Metastatic Lung Carcinoma in the Adrenal Gland (tissue), 1 donor: ENCODE measurements around the genes TCF15, SCRT2 and TMEM74B.

DNA sequence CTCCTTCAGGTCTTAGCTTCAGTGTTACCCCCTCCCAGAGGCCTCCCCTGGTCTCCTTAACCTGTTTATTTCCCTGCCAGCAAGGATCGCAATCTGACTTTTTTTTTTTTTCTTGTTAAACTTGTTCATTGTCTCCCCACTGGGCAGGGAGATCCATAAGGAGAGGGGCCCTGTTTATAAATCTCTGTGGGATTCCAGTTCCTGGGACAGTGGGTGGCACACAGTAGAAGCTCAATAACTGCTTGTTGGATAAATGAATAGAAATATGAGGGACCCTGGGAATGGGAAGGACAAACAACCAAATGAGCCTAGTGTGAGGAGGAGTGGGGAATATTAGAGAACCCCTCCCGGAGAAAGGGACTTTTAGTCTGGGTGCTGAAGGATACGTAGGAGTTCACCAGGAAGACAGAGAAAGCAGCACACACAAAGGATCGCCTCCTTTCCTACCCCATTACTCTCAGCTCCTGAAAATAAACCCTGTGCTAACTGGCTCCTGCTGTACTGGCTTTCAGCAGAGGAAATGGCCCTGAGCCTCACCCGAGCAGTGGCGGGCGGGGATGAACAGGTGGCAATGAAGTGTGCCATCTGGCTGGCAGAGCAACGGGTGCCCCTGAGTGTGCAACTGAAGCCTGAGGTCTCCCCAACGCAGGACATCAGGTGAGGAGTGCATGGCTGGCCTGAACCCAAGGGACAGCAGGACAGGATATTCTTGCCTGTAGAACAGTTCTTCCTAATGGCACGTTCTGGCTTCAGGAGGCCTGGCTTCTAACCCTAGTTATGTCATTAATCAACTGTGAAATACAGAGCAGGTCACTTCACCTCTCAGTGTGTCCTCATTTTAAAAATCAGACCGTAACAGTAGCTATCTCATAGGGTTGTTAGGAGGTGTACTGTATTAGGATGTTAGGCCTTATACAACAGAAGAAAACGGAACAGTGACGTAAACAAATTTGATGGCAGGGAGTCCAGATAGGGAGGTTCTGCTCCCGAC is 1.6 kb downstream of the RBCK1 start:
- PRO-cap, result unidirectional peak, plus-strand start at position 389 of the sequence; bidirectional peak, plus-strand start at position 592 of the sequence, minus-strand start at position 503 of the sequence

DNA sequence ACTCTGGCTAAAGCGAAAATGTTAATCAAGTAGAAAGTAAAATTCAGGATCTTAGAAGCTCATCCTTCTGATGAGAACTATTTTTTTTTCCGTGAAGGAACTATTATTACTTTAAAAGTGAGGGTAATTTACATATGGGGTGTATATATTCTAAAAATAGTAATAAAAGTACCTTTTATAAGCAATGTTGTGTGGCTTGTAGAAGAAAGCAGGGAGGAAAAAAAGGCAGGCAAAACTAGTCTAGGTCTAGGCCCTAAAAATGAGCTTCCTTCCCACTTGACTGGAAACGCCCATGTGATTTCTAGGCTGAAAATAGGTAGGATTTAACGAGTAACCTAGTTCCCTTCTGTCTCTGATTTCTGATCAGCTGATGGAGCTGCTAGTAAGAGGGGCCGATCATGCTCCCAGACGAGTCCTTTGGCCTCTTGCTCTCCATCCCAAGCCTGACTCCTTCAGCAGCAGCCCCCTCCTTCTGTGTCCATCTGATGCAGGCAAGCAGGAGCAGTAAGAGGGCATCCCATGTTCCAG is 24.6 kb downstream of the TBC1D20 start:
- PRO-cap, result no peak

- PRO-cap, result no peak
Observed at GRCh38 chr20:462766-463043, 372 bp upstream of the TBC1D20 start.

- PRO-cap, result unidirectional peak, minus-strand start at chr20:610309
Observed at GRCh38 chr20:610080-610724, at the start of gene TCF15. TSS of gene TCF15 (minus strand) at chr20:610309.

DNA sequence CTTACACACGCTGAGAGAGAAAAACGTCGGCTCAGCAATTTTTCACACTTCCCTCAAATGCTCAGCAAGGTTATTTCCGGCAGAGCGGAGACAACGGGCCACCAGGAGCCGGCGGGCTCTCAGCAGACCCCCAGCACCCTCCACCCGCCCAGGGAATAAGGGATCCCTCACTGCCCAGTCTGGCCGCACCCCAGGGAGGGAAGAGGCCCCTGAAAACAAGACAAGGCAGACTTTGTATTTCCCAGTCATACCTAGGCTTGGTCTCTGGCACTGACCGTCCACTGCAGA is 2.8 kb downstream of the SCRT2 start:
- PRO-cap, result no peak

DNA sequence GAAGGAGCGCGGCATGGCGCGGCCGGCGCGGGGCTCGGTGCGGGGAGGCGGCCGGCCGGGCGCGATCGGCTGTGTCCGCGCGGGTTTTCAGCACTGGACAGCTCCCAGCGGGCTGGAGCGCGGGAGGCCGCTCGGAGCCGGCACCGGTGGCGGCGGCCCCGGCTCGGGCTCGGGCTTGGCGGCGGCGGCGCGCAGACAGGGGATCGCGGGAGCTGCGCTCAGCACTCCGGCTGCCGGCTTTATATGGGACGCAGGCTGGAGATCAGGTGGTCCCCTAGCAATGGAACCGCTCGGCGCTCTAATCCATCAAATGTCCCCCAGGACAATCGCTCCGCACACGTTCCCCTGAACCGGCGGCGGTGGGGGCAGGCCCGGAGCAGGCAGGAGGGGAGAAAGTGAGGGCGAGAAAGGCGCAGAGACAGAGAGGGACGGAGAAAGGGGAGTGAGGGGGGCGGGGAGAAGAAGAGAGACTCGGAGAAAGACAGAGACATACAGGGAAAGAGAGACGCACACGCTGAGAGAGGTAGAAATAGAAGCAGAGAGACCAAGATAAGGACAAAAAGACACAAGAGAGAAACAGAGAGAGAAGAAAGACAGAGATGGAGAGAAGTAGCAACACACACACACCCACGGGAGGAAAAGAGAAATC is at the start of gene SCRT2:
TSS of gene SCRT2 (minus strand) at position 216 of the 649 bp plus-strand sequence.
- PRO-cap, result no peak

DNA sequence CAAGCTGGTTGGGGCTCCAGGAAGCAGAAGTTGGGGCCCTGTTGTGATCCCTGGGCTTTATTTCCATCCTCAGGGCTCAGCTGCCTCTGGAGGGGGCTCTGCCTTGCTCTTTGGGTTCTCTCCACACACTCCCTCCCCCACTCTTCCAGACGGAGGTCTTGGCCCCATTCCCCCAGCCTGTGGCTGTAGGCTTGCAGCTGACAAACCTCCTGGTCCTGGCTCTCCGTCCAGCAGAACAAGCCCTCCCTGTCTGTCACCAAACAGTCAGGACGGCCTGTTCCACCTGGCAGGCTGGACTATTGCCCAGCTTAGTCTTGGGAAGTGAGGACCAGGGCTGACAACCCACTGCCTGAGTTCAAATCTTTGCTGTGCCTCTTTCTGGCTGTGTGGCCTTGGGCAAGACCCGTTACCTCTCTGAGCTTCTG is 26.1 kb upstream of the SCRT2 start:
- PRO-cap, result no peak

- PRO-cap, result unidirectional peak, plus-strand start at chr20:1184962
Observed at GRCh38 chr20:1184523-1185762, at the start of gene TMEM74B. TSS of gene TMEM74B (minus strand) at chr20:1184981.

DNA sequence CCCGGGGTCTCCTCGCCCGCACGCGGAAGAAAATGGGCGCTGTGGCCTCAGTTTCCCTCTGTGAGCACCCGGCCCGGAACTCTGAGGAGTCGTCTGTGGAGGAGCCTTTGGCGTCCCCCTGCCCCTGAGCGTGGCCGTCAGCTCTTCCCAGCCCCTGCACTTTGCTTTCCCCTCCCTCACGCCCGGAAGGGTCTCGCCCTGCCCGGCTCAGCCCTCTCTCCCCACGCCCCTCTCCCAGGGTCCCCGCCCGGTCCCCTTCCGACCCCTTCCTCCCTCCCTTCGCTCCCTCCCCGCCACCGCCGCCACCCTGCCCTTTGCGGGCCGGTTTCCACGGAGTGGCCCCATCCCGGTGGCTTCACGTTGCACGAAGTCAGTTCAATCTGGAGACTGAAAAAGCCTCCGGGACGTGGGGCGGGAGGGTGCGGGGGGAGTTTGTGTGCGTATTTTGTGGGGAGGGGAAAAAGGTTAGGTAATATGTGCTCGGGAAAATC is 540 bp downstream of the RAD21L1 start:
- PRO-cap, result unidirectional peak, minus-strand start at position 163 of the sequence; unidirectional peak, minus-strand start at position 382 of the sequence

GRCh38 chr20:1313377-1314088 is 15.4 kb downstream of the SDCBP2 start:
- PRO-cap, result no peak

- PRO-cap, result no peak
Observed at GRCh38 chr20:1336652-1337559, 8.0 kb upstream of the SDCBP2 start.

DNA sequence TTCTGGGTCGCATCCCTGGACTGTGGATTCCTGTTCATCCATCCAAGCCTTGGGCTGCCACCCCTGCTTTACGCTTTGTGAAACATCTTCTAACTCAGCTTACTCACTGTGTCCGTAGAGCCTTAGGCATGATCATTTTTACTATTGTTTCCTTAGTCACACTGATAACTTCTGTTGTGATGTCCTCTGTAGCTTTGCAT is 8.5 kb upstream of the FKBP1A start:
- PRO-cap, result no peak

DNA sequence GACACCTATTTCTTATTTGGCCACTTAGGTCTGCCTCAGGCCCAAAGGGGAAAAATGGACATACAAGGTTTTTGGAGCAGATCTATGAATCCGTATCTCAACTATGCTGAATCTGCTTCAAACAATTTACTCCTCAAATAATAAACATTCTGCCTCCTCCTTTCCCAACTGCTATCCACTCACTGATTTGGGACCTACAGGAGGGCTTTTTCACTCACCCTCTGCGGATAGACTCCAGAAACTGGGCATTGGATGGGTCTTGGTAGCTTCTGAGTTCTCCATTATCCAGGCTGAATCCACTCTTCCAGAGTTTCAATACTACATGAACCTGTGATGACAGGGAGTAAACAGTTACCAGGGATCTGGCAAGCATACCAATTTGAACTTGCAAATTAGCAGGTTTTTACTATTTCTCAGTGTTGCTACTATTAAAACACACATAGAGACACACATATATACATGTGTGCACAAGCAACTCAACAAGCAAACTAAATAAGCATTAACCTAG is 13.8 kb downstream of the NSFL1C start:
- PRO-cap, result no peak

GRCh38 chr20:1537537-1538138 is 19.9 kb downstream of the SIRPD start:
- PRO-cap, result no peak

DNA sequence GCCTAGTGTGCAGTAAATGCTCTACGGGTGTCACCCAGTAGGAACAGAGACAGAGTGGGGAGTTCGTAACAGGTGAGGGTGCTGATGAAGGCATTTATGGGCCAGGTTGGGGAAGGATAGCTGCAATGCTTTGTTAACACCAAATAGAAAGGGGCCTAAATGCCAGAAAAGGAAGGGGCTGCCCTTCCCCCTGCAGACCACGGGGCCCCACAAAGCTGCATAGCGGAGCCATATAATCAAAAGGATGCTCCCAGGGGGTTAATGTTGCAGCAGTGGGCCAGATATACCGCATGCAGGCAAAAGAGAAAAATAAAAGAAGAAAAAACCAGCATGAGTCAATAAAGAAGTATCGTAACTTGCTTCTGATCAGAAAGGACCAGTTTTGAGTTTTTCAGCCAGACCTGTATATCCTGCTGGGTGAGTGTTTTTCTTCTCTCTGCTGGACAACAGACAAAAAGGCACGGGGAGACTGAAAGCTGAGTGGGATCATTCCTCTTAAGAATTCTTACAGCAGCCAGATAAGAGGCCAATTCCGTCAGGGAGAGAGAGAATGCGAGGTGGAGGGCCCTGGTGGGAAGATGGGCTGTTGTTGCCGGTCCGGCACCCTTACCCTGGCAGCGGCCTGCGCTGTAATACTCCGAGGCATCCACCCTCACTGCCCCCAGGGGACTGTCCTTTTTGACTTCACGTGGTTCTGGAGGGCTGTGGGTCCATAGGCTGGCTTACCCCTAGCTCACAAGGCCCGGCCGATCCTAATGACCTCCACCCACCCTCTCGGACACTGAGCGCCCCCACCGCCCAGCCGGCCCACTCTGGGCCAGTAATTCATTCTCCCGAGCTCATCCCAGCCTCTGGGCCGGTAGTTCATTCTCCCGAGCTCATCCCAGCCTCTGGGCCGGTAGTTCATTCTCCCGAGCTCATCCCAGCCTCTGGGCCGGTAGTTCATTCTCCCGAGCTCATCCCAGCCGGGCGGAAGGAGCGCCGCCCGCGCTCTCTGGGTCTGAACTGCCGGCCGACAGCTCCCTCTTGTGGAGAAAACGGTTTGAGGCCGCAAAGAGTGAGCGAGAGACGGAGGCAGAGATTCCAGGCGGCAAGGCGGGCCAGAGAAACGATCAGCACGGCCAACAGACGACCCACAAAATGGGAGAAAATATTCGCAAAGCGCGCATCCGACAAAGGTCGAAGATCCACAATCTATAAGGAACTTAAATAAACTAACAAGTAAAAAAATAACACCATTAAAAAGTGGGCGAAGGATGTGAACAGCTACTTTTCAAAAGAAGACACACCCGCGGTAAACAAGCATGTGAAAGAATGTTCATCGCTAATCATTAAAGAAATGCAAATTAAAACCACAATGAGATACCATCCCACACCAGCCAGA is 118.3 kb upstream of the SIRPA start:
- PRO-cap, result no peak

DNA sequence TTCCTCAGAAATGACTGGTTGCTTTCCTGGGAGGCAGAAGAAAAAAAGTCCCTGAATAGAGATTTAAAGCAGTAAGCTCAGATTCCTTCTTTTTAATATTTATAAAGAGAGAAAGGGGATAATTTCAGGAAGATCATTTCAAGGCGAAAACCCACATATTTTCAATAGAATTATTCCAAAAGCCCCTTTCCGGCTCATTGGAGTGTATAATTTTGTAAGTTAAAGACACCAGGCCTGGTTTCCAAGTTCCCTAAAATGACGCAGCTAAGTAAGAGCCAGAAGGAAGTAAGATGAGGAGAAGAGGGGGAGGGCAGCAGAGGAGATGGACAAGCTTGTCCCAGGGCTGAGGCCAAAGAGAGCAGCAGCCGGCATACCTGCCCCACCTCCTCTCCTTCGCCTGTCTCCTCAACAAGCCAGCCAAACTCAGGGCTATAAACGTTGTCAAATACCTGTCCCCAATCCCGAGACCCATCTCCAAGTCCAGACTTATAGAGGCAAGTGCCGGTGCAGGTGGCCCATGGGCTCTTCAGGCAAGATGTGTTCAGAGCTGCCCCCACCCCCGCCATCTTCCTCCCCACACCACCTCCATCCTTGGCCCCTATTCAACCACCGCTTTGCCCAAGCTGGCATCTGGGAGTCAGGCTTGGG is 75.9 kb upstream of the SIRPA start:
- PRO-cap, result no peak

DNA sequence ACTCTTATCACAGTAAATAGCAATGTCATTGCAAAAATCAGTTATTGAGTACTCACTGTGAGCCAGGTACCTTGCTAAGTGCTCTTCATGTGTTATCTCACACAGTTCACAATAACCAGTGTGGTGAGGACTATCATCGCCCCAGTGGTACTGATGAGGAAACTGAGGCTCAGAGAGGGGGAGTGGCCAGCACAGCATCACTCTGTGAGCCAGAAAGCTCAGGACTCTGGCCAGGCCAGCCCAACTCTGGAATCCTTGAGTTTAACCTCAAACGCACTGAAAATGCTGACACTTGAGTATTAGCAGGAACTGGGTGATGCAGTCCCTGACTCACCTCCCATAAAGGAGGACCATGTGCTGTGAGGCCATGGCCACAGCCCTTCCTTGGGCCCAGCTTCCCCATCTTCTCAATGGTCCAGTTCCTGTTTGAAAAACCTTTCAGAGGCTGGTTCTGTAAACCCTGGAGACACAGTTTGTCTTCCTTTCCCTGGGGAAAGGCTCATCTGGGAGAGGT is 74.6 kb upstream of the SIRPA start:
- PRO-cap, result no peak

DNA sequence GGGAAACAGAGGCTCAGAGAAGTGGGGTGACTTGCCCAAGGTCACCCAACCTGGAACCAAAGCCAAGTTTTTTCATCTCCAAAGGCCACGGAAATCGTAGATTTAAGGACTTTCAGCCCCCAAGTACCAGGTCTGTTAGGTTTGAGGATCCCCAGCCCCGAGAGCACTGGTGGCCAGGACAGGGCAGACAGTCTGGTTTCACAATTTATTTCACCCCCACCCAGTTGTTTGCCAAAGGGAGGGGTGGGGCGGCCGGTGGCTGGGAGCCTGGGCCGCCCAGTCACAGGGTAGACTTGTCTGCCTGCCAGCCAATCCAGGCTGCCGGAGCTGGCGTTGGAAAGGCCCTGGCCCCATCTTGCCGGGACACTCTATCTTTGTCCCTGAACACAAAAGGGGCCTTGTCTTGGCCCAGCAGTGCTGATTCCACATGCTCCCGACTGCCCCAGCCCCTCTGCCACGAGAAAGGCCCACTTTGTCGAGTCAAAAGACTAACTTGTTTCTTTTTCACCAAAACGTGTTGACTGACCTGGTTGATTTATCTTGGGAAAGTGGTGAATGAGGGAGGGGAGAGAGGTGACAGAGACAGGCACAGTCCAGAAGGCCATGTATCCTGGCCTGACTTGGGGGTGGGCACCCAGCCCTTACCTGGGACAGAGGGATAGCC is 67.3 kb upstream of the SIRPA start:
- PRO-cap, result no peak

DNA sequence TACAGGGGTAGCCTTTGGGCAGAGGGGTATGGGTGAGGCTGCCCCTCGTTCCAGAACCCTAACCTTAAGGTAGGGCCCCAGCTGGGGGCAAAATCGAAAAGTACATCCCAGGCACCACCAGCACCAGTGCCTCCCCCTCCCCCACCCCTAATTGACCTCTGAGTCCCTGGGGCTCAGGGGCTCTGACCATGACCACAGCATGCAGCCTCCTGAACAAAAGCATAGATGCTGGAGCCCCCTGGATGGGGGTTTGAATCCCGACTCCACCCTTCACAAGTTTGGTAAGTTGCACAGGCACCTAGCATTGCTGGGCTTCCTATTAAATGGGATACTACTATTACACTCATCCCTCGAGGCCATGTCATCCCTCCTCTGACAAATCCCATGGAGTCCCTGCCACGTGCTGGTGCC is 15.4 kb upstream of the SIRPA start:
- PRO-cap, result no peak

GRCh38 chr20:1880785-1880999 is 14.5 kb upstream of the SIRPA start:
- PRO-cap, result no peak